ENCODE results near the gene FBN2.

- PRO-cap = no peak
Observed at GRCh38 chr5:126502086-126502655, 79.0 kb downstream of the GRAMD2B start.

DNA sequence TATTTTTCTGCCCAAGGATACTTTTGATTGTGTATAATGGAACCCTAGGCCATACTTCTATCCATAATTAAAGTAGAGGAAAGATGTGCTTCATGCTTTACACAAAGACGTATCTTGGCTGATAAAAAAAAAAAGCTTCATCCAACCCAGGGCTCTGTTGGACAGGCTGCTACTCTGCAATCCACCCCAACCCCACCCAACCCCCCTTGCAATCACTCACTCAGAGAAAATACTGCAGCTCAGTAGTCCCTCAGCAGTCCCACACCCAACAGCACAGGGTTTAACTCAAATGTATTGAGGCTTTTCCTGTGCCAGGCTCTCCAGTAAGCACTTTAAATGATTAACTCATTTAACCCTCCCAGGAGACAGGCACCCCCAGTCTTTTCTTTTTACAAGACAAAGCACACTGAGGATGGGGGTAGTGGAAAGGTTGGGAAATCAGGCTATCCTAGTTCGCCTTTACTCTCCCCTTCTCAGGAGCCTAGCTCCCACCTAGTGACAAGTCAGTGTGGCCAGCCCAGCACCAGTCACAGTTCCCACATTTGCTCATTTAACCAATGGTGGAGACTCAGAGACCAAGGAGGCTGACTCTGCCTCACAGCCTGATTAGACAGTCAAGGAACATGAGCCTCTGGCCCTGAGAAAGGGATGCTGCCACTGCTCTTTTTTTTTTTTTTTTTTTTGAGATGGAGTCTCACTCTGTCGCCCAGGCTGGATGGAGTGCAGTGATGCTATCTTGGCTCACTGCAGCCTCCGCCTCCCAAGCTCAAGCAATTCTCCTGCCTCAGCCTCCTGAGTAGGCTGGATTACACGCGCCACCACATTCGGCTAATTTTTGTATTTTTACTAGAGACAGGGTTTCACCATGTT is 3.5 kb downstream of the ALDH7A1 start:
- PRO-cap = no peak

GRCh38 chr5:126680020-126680731 is 48.7 kb downstream of the TEX43 start:
- PRO-cap = no peak

DNA sequence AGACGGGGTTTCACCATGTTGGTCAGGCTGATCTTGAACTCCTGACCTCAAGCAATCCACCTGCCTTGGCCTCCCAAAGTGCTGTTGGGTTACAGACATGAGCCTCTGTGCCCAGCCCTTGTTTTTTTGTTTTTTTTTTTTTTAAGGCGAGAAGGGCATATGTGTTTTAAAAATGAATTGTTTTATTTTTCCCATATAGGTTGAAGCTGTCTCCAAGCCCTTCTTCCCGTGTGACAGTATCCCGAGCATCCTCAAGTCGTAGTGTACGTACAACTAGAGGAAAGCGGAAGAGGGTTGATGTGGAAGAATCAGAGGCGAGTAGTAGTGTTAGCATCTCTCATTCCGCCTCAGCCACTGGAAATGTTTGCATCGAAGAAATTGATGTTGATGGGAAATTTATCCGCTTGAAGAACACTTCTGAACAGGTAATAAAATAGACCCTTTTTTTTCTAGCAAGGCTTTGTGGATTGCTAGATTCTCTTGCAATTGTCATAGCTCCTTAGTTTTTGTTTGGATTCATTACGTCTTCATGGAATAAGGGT is 43.8 kb downstream of the LMNB1 start:
- PRO-cap = no peak

DNA sequence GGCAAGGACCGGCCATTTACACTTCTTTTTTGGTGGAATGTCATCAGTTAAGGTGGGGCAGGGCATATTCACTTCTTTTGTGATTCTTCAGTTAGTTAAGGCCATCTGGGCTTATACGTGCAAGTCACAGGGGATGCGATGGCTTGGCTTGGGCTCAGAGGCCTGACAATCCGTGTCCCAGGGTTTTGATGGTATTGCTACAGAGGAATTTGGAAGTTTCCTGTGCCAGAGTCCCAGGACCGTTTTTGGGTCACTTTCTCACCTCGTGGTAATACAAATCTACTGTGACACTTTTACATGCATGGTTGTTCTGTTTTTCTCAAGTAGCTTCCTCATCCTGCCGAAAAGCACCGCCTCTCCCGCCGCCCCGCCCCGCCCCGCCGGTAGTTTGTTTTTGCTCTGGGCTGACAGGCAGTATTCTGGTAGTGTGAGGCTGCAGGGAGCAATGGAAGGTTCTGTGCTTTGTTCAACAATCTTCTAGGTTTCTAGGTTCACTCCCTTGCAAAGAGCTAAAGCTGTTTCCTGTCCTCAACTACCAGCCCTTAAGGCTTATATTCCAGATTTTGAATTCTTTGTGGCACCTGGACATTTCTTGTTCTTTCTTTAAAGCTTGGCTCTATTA is 68.7 kb downstream of the LMNB1 start:
- PRO-cap = unidirectional peak, plus-strand start at position 425 of the sequence

DNA sequence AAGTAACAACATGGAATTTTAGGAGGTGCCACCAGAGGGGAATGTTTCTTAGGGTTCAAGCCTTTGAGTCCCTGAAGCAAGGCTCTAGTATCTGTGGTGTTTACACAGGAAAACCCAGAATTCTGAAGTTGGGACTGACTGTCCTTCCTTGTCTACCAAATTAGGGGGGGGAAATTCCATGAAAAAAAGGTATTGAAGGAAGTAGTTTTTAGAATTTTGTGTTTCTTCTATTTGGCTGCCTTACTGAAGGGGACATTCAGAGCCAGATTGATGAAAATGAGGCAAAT is 69.5 kb downstream of the LMNB1 start:
- PRO-cap = no peak

DNA sequence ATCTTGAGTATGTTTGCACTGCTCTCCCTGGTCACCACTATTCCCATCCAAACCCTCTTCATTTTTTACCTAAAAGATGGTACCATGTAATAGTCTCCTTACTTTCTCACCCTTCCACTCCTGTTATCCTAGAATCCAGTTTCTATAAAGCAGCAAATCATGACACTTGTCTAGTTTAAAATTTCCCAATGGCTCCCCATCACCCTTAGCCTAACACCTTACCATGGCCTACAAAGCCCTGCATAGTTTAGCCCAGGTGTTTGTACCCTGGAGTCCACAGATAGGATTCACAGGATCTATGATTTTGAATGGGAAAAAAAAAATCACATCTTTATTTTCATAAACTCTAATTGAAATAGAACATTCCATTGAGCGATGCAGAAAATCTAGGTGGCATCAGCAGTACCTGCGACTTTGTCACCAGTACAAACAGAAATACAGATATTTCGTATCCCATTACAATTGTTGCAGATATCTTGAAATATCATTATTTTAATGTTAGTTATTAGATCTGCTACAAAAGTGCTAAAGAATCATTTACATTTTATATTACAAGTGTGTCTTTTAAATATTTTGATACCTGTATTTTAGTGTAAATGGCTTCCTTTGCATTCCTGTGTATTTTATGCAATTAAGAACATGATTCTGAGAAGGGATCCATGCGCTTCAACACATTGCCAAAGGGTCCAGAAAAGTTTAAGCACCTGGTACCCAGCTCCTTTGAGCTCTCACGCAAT is 110.2 kb downstream of the LMNB1 start:
- PRO-cap = no peak

GRCh38 chr5:127182828-127183312 is 107.7 kb upstream of the MEGF10 start:
- PRO-cap = no peak

DNA sequence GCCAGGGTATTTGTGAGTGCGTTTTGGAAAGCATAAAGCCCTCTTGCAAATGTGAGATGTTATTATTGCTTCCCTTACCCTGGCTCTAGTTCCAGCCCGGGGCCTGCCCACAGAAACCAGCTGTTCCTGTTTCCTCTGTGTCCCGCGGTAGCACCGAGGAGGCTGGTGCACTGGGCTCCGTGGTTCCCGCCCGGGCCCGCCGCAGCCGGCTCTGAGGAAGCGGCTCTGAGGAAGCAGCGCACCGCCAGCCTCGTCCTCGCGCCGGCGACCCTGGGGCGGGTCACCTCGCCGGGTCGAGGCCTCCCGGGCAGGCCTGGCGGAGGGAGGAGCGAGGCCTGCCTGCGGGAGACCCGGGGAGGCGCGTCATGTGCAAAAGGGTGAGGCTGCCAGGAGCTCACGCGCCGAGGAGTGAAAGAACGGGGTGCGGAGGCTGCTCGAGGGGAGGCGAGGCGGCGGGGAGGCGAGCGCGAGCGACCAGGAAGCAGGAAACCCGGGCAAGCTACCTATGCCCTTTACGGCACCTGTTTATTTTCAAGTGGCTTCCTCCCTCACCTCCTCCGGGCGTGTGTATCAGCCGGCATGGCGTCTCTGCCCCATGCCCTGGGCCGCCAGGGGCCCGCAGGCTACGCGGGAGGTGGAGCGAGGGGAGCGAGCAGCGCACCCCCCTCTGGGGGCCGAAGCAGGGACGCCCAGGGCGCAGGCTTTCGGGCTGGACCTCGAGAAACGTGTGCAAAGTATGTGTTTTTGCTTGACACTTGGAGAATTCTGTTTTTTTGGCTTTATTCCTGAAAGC is 61.2 kb upstream of the MEGF10 start:
- PRO-cap = unidirectional peak, minus-strand start at position 620 of the sequence

- PRO-cap = no peak
Observed at GRCh38 chr5:127867313-127867789, 164.2 kb downstream of the CCDC192 start.

DNA sequence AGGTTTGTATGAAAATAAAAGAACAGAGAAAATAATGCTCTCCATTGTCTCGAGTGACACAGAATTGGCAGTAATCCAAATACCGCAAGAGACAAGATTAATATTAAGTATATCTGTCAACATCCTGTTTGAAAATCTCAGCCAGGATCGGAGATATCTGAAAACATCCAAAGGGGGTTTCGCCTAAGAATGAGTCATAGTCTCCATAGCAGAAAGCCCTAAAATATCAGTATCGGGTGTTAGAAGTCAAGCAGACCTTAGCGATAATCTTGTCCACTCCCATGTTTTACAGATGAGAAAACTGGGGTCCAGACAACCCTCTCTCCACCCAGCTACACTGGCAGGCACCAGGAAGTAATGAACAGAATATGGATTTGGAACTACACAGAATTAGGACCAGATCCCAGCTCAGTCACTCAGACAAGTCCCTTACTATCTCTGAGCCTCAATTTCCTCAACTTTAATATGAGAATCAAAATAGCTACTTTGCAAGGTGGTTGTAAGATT is 189.7 kb downstream of the CCDC192 start:
- PRO-cap = no peak

GRCh38 chr5:128115912-128116159 is 32.3 kb downstream of the SLC12A2 start:
- PRO-cap = no peak

DNA sequence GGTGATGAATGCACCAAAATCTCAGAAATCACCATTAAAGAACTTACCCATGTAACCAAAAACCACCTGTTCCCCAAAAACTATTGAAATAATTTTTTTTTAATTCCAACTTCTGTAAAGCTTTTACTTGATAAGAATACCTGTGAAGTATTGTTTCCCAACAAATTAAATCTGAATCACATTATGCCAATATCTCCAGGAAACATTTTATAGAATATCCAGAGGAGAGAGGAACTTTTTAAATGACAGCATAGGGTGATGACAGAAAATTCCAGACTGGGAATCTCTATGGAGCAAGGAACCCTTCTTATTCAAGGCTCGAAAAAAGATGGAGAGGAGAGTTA is 35.0 kb downstream of the SLC12A2 start:
- PRO-cap = no peak

GRCh38 chr5:128171439-128171810 is 87.9 kb downstream of the SLC12A2 start:
- PRO-cap = no peak

GRCh38 chr5:128538077-128538870 is at the start of gene FBN2:
TSS of gene FBN2 (minus strand) at chr5:128538245.
- PRO-cap = no peak

- PRO-cap = no peak
Observed at GRCh38 chr5:129093939-129094383, 588 bp upstream of the ISOC1 start.

DNA sequence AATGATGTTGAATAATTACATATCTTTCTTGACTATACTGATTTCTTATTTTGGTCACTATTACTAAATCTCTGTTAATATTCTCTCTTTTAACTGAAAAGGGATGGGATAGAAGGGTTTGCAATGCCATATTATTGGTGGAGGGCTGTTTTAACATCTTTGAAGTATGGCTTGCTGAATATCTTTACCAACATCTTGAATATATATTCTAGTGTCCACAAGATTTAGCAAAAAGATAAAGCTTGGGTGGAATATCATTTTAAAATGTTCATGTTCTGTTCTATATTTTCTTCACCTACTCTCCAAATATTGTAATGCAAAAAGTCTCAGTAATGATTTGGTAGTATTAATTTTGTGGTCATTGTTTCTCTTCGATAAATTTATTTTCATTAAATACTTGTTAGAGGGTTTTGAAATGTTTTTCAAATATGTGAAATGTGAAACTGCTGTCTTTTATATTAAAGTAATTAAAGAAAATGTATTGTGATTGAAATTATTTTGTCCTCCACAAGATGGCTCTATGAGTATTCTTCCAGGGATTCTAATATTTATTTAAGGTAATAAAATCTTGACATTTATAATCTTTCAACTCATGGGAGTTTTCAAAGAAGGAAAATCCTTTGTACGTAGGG is 19.1 kb downstream of the ISOC1 start:
- PRO-cap = no peak

- PRO-cap = no peak
Observed at GRCh38 chr5:129905108-129906251, 1.2 kb downstream of the CHSY3 start.

DNA sequence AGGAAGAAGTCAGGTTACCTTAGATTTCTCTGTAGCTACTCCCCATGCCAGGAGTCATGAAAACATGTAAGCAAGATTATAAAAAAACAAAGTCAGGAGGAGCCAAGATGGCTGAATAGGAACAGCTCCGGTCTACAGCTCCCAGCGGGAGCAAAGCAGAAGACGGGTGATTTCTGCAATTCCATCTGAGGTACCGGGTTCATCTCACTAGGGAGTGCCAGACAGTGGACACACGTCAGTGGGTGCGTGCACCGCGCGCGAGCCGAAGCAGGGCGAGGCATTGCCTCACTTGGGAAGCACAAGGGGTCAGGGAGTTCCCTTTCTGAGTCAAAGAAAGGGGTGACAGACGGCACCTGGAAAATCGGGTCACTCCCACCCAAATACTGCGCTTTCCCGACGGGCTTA is 347.4 kb downstream of the HINT1 start:
- PRO-cap = no peak

GRCh38 chr5:130897356-130898399 is 267.4 kb downstream of the HINT1 start:
- PRO-cap = no peak

Measured in ureter (tissue), 1 donor.